Renal cortical epithelial cell (primary cell): ENCODE measurements around a stretch of chr12.

DNA sequence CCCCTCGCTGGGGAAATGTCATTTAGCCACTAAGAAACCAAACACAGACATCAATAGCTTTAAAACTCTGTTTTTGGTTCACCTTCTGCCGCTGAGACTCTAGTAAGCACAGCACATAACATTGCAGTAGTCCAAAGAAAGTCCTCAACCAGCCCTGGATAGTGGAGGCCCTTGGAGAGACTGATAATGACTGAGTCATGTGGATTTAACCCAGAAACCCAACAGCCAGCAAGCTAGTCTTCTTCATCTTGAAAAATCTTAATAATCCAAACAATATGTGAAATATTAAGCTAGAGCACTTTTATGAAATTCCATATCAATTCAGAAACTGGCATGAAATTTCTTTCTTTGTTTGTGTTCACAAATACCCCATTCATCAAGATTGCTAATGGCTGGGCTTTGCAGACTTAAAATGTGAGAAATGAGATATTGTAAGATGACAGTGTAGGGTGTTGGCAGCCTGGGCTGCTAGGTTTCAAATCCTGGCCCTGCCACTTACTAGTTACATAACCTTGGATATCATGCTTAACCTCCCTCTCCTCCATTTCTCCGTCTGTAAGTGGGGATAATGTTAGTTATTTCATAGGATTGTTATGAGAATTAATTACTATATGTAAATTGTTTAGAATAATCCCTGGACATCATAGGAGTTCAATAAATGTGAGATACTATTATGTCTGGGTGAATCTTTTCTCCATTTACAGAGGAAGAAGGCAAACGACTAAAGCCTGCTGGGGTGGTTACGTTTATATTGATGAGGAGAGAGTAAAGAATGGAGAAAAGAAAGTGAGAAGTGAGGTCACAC, 40.0 kb downstream of the RERG start:
- RRBS = no CpG with 5 or more reads among the region's 5 CpGs

GRCh38 chr12:15223617-15224123, 2.5 kb upstream of the RERG start:
- RRBS = no CpG with 5 or more reads among the region's 5 CpGs

DNA sequence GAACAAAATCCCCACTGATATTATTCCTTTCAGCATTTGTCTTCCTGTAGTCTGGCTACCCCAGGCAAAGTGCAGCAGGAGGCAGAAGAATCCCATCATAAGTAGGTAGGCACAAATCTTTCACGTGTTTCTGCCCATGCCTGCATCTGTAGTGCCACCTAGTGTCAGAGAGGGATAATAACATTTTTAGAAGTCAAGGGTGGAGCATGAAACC, 47.7 kb upstream of the RERG start:
- RRBS = no CpG with 5 or more reads among the region's 1 CpG

DNA sequence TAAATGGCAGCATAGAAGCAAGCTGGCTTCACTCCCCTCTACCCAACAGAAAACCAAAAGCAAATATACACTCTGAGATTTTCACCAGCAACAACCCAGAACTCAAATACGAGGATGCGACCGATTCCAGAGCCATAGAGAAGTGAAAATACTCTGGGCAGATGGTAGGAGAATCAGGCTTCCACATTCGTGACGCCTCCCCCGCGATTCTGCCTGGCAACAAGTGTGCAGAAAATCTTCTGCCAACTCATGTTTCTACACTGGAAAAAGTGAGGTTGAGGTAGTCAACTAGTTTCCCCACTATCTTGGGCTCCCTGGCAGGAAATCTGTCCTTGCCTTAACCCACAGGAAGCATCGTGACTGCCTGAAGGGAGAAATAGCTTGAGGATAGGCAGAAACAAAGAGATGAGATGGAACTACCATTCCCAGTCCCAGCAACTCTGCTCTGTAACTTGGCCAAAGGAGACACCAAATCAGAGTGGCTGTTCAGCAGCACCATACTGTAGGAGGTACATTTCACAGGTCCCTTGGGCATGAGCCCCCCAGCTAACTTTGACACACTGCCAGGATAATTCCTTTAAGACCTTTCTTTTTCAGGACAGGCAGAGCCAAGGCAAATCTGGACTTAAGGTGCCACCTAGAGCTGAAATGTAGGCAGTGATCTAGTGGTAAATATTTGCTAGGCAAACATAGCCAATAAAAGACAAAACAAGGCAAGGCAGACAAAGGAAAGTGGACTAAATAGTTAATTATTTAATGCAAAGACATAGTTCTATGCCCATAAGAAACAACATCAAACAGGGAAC, 205.0 kb downstream of the PTPRO start:
- RRBS = no CpG with 5 or more reads among the region's 8 CpGs

DNA sequence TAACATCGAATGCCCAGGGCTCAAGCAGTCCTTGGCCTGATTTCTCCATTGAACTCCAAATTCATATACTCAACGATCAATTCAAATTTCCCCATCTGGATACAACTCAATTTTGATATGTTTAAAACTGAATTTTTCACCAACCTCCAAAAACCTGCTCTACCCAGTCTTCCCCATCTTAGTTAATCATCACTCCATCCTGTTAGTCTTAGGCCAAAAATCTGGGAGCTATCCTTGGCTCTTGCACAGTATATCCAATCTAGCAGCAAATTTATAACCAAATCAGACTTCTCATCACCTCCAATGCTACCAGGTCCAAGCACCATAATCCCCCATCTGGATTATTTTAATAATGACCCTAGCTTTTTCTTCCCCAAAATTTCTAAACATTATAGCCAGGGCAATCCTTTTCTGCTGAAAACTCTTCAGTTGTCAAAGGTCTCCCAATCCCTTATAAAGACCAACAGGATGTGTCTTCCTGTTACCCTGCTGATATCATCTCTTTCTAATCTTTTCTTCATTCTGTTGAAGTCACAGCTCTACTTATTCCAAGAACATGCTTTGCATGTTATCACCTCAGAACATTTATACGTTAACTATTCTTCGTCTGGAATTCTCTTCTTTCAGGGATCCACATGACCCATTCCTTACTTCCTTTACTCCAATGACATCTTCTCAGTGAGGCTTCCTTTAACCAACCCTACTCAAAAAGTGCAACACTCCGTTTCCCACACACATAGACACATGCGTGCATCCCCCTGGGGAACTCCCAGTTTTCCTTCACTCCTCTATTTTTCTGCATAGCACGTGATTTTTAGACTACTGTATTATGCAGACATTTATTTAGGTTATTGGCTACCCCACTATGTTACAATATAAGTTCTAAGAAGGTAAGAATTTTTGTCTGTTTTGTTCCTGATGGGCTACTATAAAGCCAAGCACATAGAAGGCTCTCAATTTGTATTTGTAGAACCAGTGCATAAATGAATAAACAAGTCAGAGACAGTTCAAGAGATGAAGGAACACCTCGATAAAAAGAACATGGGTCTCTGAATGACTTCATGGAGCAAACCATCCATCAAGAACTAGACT, 132.2 kb downstream of the EPS8 start:
- RRBS = no CpG with 5 or more reads among the region's 8 CpGs

DNA sequence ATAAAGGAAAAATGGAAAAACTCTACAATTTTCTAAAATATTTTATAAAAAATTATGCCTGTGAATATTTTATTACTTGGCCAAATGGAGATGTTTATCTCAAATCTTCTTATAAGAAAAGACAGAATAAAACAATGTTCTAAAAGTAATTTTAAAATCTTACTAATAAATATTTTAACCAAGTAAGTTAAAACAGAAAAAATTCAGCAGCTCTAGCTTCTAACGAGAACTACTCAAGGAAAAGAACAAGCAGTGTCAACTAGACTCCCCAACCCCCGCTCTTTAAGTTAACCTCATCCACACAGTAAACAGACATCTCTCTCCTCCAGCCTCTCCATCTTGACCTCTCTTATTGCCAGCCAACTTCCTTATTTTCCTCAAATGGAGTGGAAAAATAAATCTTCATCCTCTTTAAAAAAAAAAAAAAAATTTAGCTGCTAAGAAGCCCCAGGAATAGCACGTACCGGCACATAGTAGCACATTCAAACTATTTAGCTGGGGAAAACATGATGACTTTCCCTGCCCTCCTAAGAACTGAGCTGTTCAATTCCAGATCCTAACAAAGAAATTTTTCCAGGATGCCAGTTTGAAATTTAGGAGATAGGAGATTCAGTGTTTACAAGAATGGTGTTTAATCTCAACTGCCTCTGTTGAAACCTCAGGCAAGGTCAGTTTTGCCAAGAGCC, 90.9 kb downstream of the EPS8 start:
- RRBS = no CpG with 5 or more reads among the region's 4 CpGs

GRCh38 chr12:15705954-15706471, 83.2 kb downstream of the EPS8 start:
- RRBS = no CpG with 5 or more reads among the region's 4 CpGs

DNA sequence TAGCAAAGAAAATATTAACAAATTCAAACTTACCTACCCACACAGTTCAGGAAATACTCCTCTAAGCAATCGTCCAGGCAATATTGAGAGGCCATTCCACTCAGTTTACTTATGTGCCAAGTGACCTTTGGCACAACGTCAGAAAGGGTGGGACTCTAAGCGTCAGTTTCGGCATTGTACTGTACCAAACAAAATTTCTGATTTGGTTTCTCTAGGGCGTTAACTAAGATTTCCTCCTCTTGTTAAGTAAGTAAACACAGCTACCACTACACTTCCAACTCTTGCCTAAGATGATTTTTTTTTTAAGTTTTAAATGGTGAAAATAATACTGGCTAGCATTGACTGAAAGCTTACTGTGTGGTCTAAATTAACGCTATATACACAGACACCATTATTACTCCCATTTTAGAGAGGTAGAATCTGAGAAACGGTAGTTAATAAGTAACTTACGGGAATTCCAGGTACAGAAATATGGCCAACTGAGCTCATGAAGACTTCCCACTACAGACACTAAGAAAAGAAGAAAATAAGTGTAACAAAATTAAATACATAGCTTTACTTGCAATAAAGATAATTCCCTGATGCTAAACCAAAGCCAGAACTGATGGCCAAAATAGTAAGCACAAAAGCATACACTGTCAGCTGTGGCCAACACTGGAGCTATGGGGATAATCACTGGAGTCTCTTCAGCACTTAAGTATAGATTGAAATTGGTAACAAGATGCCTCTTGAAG, 76.2 kb downstream of the EPS8 start:
- RRBS = no CpG with 5 or more reads among the region's 8 CpGs

GRCh38 chr12:15788667-15788925, 592 bp downstream of the EPS8 start:
- RRBS = 2% methylated on average over 1 of the region's 15 CpGs

GRCh38 chr12:16524302-16524689, 81.7 kb downstream of the LMO3 start:
- RRBS = no CpG with 5 or more reads among the region's 1 CpG

DNA sequence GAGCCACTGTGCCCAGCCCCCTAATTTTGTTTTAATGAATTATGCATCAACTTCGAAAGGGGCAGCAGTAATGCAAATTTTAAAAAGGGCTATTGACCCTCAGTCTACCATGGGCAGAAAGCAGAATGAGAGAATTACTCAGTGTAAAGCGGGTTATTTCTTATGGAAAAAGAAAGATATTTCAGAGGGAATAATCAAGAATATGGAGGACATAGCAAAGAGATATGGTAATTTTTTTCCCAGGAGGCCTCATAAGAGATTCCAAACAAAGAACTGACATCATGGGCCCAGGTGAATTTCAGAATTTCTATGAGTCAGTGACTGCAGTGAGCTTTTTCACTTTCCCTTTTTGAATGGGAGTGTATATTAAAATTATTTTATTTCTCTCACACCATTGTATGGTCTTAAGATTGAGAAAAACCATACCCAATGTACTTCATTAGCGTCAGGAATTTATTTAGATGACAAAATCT, 675.2 kb upstream of the LMO3 start:
- RRBS = no CpG with 5 or more reads among the region's 3 CpGs

DNA sequence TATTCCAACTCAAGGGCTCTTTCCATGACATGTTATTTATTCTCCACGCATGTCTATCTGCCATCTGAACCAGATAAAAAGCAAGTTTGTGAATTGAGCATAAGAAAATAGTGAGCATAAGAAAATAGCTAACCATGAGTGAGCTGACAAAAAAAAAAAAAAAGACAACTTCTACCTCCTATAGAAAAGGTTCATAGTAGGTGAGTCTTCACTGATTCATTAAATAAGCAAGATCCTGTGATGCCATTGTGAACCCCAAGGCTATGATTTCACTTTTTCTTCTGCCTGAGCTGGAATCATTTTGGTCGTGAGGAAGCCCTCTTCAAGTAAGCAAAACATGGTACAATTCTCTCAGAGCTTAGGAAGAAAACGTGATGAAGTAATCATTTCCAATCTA, 1.1 kb downstream of the PIK3C2G start:
- RRBS = no CpG with 5 or more reads among the region's 3 CpGs

DNA sequence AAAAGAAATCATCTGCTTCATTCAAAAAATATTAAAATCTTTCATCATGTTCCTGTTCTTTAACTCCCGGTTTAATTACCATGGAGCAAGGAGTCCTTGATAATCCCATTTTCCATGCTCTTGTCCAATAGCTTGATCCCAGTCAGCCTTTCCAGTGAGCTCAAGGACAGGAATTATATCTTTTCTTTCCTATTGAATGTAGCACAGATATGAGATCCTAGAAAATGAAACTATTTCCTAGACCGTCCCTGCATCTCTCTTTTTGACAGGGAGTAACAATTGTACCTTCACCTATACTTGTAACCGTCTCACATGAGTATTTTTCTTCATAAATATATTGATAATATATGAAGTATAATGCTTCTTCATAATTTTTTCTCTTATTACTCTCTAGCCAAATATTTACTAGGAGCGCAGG, 35.6 kb downstream of the PIK3C2G start:
- RRBS = no CpG with 5 or more reads among the region's 4 CpGs

DNA sequence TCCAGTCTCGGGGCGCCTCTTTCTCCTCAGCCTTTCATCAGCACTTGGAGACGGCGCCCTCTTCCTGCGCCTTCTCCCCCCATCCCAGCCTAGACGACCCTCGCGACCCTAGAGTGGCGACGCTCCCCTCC, 643 bp downstream of the PLEKHA5 start:
- RRBS = no CpG with 5 or more reads among the region's 10 CpGs

GRCh38 chr12:19239604-19239910, 110.0 kb downstream of the PLEKHA5 start:
- RRBS = no CpG with 5 or more reads among the region's 3 CpGs

GRCh38 chr12:19526767-19527448, 87.6 kb downstream of the AEBP2 start:
- RRBS = no CpG with 5 or more reads among the region's 5 CpGs

DNA sequence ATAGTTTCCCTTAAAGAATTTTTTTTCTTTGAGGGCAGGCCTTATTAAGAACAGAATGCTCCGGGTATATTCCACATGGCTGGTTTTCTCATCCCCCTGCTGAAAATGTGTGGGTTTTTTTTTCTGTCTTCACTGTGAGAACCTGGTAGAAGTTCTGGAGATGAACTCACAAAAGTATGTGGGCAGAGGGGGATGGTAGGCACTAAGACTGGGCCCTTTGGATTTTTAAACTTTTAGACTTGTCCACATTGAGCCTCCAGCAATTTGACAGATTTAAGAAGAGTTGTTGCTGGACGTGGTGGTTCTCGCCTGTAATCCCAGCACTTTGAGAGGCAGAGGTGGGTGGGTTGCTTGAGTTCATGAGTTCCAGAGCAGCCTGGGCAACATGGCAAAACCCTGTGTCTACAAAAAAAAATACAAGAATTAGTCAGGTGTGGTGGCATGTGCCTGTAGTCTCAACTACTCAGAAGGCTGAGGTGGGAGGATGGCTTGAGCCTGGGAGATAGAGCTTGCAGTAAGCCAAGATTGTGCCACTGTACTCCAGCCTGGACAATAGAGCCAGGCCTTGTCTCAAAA, 93.4 kb downstream of the AEBP2 start:
- RRBS = no CpG with 5 or more reads among the region's 3 CpGs

GRCh38 chr12:19581992-19583004, 143.0 kb downstream of the AEBP2 start:
- RRBS = no CpG with 5 or more reads among the region's 9 CpGs

- RRBS = no CpG with 5 or more reads among the region's 13 CpGs
These were observed 411.0 kb downstream of the AEBP2 start for GRCh38 chr12:19849999-19851032.

- RRBS = no CpG with 5 or more reads among the region's 4 CpGs
These were observed 327.5 kb upstream of the PDE3A start for GRCh38 chr12:20040747-20041312.